Pericardium fibroblast (primary cell): ENCODE data around the genes PRIMA1, IFI27L1 and SERPINA6.

GRCh38 chr14:93788286-93789529, at the start of gene PRIMA1:
Gene PRIMA1, minus strand, starts transcription at chr14:93788485.
- RAMPAGE, long total RNA = no peak

GRCh38 chr14:93956625-93957434, 19.5 kb downstream of the ASB2 start:
- RAMPAGE, long total RNA = no peak

GRCh38 chr14:93981789-93982365, 5.5 kb upstream of the ASB2 start:
- RAMPAGE, long total RNA = no peak

DNA sequence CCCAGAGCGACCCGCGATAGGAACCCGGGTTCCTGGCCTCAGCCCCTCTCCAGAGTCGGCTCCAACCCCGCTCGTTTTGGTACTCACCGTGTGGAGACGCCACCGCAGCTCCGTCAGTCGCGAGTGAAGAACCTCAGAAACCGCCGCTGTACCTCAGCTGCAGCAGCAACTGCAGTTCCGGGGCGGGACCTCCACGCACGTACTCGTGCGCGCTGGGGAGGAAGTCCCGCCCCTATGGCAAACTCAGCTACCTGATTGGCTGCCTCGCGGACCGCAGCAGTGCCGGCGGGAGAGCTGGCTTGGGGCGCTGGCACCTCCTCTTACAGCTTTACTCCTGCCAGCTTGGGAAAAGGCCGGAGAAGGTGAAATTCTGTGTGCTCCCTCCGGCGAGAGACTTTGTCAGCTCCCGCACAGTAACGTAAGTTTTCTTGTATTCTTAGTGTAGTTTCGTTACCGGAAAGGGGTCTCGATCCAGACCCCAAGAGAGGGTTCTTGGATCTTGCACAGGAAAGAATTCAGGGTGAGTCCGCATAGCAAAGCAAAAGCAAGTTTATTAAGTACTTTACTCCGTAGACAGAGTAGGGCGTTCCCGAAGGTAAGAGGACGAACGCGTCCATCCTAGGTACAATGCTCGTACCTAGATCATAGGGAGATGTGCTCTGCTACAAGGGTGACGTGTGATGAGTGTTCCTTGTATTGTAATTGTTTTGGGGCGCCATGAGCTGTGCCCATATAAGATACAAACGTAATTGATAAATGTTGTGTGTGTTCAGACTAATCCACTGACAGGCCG, at the start of gene IFI27L1:
IFI27L1 (plus strand) TSS at position 279 of the 793 bp plus-strand sequence.
- RAMPAGE, long total RNA = start-site peak on the minus strand centred at position 148 of the sequence, 48 bp wide, 492 and 69 reads in 2 replicates; start-site peak on the plus strand centred at position 321 of the sequence, 39 bp wide, 38 and 23 reads in 2 replicates

DNA sequence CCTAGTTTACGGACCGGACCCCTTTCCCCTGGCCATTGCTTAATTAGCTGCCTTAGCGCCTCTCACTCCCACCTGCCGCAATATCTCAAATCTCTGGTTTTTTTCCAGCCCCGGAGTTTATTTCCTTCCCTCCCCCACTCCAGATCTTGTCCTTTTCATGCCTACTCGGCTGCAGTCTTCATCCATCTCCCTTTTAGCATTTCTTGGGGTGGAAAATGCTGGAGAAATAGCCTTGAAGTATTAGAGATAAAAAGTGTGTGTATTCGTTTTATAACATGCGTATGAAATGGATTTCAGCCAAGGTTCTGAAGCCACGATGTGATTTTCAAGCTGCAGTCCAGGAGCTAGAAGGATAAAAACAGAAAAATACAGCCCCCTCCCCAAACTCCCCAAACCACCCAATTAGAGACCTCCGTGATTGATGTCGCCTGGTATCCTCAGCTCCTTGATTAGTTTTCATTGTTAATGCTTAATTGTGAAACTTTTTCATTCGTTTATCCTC, 1.4 kb downstream of the PPP4R4 start:
- RAMPAGE, long total RNA = no peak

- RAMPAGE, long total RNA = no peak
Observed at GRCh38 chr14:94180541-94181120, 6.5 kb downstream of the PPP4R4 start.

GRCh38 chr14:94323099-94323658, at the start of gene SERPINA6:
Gene SERPINA6, minus strand, starts transcription at chr14:94323336.
- RAMPAGE, long total RNA = no peak

DNA sequence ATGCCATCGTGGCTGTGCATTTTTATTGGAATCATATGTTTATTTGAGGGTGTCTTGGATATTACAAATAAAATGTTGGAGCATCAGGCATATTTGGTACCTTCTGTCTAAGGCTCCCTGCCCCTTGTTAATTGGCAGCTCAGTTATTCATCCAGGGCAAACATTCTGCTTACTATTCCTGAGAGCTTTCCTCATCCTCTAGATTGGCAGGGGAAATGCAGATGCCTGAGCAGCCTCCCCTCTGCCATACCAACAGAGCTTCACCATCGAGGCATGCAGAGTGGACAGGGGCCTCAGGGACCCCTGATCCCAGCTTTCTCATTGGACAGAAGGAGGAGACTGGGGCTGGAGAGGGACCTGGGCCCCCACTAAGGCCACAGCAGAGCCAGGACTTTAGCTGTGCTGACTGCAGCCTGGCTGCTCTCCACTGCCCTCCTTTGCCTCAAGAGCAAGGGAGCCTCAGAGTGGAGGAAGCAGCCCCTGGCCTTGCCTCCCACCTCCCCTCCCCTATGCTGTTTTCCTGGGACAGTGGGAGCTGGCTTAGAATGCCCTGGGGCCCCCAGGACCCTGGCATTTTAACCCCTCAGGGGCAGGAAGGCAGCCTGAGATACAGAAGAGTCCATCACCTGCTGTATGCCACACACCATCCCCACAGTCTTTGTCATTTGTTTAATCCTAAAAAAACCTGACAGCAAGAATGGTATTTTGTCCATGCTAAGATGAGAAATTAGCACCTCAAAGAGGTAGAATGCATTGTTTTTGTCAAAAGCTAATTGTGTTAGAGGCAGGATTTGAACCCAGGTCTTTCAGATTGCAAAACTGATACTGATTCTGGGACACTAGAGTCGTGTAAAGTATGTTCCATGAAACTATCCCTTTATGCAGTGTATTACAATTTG, 6.8 kb downstream of the SERPINA1 start:
- RAMPAGE, long total RNA = no peak

DNA sequence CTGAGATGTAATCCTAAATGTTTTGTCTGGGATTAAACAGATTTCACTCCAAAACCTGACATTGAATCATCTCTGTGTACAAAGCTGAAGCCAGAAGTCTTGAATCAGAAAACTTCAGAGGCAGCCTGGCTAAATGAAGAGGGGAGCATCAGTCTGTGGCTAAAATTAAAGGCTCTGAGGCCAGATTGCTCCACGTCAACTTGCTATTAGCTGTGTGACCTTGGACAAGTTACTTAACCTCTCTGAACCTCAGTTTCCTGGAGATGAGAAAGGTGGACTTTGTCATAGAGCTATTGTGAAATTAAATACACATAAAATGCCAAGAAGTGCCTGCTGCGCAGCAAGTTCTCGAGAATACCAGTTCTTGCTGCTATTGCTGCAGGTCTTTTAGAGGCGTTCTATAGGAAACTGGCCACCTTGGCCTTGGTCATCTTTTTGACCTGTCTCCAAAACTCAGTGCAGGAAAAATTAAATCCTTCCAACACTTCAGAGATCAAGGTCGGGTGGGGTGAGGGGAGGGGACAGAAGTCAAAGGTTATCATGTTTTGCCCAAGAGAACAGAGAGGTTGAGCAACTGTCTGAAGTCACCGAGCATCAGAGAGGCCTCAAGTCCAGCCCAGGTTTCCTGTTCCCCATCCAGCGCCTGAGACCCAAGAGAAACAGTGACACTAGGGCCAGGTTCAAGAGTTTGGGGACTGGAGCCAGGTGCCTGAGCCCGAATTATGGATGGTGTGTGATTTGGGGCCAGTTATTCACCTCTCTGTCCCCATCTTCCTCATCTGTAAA, 1.2 kb downstream of the SERPINA1 start:
- RAMPAGE, long total RNA = no peak

DNA sequence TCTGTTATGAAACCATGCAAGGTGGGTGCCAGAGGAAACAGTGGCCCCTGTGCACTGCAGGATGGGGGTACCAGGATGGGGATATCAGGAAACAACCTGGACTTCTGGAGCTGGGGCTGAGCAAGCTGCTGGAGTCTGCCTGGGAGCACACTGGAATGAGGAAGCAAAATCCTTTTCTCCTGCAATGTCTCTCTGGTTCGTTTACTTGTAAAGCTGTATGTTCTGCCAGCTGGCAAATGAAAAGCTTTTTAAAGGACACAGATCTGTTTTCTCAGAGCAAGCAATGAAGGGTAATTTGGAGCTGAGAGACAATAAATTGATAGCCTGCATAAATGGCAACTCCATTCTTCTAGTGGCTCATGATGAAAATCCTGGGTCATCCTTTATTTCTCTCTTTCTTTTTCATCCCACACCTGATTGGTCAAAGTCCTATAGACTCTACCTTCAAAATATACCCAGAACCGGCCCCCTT, 23.3 kb upstream of the SERPINA1 start:
- RAMPAGE, long total RNA = no peak

DNA sequence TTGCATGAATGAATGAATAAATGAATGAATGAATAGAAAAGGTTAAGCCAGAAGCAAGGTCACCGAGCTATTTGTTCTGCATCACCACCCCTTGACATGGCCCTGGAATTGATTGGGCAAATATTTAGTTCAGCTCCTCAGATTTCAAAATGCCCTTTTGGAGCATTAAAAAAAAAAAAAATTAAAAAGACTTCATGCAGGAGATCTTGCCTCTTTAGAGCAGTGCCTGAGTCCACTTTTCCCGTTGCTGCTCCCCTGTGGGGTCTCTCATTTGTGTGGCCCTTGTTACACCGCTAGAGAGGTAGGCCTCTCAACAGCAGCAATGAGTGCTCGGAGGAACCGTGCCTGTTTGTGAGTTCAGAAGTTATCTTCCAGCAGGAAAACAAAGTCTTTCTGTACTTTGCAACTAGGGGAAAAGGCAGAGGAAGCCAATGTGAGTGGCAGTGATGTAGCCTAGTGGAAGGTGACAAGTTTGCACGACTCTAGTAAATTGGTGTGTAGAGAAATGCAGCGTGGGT, 8.3 kb upstream of the SERPINA5 start:
- RAMPAGE, long total RNA = no peak

DNA sequence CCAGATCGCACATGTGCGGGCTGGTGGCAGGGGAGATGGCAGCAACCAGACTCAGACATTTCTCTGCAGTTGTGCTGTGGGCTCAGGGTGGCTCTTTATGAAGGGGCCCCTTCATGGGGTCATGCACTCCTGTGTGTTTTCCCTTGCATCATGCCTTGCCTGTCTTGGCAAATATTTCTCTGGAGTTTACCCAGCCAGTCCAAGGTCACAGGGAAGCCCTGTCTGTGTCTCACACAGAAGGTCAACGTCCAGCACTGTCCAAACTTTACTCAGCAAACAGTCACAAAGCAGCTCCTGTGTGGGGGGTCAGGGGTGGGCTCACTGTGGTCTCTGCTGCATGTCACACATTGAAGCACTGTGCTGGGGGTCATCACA, 12.7 kb downstream of the SERPINA5 start:
- RAMPAGE, long total RNA = no peak

DNA sequence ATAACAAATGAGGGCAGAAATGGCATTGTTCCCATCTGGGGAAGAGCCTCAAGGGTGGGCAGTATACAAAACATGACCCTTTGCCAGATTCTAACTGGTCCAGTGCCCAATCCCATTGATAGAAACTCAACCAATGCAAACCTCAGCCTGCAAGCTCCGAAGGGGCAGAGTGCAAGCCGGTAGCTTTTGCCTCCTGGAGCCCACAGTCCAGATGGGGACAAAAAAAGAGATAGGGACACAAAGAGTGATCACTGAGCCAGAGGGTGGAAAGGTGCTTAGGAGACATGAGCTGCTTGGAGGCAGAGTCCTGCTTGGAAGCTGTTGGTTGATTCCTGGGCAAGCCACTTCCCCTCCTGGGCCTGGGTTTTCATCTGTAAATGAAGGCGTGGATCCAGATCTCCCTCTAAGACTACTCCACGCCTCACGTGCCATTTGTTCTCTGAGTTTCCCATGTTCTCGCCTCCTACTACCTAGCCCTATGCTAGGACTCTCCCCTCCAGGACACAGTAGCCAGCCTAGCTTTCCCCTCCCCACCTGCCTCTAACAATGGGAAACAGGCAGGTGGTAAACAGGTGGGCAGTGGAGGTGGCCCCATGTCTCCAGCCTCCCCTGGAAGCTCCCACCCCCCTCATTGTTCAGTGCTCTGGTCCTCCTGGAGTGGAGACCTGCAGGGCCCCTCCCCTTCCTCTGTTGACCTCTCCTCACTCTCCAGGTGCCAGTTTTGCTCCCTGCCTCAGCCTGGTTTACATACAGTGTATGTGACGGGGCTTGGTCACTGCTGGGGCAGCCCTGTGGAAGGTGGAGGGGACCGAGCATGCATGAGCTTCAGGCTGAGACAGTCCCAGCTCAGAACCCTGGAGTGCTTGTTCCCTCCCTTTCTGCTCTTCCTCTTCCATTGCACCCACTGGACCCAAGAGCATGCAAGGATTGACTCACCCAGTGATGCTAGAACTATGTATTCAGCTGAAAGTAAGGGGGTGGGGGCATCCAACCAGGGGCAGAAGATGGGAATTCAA, 3.8 kb downstream of the SERPINA3 start:
- RAMPAGE, long total RNA = no peak

- RAMPAGE, long total RNA = no peak
Observed at GRCh38 chr14:95046765-95047301, 110.5 kb downstream of the DICER1 start.

DNA sequence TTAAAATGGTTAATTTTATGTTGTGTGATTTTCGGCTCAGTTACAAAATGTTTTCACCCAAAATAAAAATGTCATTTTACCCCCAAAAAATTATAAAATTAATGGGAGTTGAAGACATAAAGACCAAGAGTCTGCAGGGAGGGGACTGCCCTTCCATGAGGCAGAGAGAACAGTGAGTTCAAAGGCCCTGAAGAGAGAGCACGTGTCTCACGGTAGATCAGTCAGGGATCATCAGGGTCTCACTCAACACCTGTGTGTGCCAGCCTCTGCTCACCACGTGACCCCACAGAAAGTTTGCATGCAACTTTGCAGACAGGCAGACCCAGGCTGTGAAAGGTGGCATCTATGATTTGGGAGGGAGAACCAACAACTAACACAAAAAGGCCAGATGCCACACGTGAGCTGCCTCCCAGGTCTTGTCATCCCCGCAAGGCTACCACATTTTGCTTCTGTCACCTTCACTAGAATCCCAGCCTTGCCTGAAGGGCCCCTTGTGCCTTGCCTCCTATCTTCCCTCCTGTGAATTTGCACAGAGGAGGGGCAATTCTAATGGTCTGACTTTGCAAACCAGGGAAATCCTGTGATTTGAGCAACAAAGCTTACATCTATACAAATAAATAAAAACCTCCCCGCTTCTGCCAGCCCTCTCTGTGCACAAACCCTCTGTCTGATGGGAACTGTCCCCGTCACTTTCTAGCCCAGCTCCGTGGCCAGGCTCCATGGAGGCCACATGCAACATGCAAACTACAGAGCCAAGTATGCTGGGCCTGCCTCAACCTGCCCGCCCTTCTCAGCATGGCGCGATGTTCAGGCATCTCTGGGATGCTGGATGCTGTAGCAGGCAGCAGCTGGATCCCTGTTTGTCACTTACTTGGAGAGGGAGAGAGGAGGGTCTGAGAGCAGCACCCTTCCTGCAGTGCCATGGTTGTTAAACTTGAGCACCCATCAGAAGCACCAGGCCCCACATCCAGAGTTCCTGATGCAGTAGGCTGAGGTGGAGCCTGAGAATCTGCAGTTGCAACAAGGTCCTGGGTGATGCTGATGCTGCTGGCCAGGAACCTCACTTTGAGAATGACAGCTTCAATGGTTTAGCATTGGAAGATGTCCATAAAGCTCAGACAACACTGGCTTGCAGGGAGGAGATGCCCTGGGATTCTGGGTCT, 32.7 kb downstream of the CLMN start:
- RAMPAGE, long total RNA = no peak

DNA sequence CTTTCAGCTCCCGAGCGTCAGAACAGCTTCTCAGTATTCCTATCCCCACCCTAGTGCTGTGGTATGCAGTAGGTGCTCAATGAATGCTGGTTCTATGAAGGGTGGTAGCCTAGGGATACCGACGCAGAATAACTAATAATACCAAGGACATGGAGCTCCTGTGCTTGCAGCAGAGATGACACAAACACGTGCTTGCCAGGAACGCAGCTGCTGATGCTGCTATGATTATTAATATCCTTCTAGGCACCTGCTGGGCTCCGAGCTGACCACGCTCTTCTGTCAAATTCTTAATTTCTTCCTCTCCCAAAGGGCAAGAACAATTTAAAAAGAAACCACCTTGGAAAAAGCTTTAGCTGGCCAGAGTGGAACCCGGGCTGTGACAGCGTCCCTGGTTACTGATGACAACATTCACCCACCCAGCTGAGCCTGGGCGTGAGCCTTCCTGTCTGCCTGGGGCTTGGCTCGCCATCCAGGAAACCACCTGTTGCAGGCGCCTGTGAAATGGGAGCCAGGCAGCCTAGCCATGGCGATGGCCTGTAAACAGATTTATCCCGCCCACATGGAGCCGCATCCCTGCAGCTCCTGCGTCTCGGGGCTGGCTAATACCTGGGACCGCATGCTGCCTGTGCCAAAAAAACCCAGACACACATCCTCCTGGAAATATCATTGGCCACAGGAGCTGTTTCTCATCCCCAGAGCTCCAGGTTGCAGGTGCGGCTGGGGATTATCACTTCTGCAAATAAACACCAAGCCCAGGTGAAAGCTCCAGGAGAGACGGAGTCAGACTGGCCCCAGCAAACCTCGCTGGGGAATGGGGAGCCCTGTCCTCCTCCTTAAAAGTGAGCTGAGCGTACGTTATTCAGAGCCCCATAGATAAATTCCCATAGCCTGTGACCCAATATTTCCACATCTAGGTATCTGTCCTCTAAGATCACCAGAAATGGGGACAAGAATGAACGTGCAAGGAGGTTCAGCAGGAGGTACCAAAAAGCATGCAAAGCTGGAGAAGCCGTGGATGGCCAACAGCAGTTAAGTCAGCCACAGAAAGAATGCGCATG, 28.6 kb downstream of the CLMN start:
- RAMPAGE, long total RNA = no peak

GRCh38 chr14:95302606-95303341, 16.9 kb downstream of the CLMN start:
- RAMPAGE, long total RNA = no peak

DNA sequence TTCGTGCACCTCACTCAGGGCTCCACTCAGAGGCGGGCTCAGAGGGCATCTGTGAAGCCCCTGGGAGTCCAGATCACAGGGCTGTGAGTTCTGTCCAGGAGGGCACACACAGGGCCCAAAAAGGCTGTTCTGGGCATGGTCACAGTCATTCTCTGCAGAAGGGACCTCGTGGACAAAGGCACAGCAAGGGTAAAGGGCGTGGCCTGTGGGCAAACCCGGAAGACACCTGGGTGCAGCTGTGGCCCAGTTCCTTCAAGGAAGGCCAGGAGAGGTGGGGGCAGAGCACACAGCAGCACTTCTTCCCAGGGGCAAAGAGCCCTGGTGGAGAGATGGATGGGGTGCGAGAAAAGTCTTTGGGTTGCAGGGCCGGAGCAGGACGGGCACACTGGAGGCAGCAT, 9.1 kb downstream of the CLMN start:
- RAMPAGE, long total RNA = no peak

DNA sequence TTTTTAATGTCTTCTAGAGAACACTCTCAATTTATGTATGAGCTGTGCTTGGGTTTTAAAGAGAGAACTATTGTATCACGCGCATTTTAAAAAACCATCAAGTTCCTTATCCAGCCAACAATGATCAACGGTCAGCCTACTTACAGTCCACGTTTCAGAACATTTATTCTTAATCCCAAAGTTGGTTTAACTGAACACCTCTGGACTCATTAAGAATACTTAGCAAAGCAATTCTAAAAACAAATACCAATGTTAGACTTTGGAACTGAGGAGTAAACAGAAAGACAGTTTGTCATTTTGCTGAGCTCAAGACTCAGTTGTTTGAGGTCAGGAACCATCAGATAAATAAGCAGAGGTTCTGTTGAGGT, 72.5 kb downstream of the SYNE3 start:
- RAMPAGE, long total RNA = no peak

GRCh38 chr14:95468646-95469288, 47.7 kb downstream of the SYNE3 start:
- RAMPAGE, long total RNA = no peak